Cerebellum (tissue), 5 donors: ENCODE results near the gene FBXO10.

GRCh38 chr9:37029565-37030082, 4.4 kb downstream of the PAX5 start:
- PRO-cap, 3 experiments: no peak in any of the 3 experiments
- RAMPAGE, long total RNA: no peak

- PRO-cap, 3 experiments: no peak in any of the 3 experiments
- RAMPAGE, long total RNA: no peak
These were observed 76.8 kb downstream of the ZCCHC7 start for GRCh38 chr9:37197146-37197552.

GRCh38 chr9:37293611-37293999, 128.9 kb upstream of the GRHPR start:
- PRO-cap, 3 experiments: no peak in any of the 3 experiments
- RAMPAGE, long total RNA: no peak

- PRO-cap, 3 experiments: no peak in any of the 3 experiments
- RAMPAGE, long total RNA: no peak
These were observed 38.1 kb upstream of the GRHPR start for GRCh38 chr9:37384325-37384808.

DNA sequence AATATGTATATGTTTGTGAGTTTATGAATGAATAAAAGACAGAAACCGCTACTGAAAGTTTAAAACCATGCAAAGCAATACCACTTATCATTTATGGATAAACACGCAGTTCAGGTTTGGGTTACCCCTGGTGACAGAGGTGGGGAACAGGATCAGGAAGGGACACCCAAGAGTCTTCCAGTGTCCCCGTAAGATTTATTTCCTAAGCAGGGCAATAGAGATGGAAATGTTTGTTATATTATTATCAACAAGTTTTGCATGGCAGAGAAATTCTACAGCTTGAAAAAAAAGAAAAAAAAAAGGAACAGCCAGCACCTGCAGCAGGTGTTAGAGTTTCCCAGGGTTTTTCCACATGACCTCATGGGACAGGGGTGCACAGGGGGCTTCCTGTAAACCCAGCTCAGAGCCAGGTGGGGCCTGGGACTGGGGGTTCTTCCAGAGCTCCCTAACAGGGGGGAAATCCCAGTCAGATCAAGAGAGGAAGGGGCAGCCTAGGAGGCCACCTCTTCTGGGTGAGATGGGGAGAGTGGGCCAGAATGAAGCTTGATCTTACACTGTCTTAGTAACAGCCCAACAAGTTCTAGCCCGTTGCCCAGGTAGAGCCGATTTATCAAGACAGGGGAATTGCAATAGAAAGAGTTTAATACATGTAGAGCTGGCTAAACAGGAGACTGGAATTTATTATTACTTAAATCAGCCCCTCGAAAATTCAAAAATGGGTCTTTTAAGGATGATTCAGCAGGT, 19.5 kb upstream of the GRHPR start:
- PRO-cap, 3 experiments: no peak in any of the 3 experiments
- RAMPAGE, long total RNA: no peak

GRCh38 chr9:37424117-37424510, 1.6 kb downstream of the GRHPR start:
- PRO-cap, 3 experiments: no peak in any of the 3 experiments
- RAMPAGE, long total RNA: no peak

DNA sequence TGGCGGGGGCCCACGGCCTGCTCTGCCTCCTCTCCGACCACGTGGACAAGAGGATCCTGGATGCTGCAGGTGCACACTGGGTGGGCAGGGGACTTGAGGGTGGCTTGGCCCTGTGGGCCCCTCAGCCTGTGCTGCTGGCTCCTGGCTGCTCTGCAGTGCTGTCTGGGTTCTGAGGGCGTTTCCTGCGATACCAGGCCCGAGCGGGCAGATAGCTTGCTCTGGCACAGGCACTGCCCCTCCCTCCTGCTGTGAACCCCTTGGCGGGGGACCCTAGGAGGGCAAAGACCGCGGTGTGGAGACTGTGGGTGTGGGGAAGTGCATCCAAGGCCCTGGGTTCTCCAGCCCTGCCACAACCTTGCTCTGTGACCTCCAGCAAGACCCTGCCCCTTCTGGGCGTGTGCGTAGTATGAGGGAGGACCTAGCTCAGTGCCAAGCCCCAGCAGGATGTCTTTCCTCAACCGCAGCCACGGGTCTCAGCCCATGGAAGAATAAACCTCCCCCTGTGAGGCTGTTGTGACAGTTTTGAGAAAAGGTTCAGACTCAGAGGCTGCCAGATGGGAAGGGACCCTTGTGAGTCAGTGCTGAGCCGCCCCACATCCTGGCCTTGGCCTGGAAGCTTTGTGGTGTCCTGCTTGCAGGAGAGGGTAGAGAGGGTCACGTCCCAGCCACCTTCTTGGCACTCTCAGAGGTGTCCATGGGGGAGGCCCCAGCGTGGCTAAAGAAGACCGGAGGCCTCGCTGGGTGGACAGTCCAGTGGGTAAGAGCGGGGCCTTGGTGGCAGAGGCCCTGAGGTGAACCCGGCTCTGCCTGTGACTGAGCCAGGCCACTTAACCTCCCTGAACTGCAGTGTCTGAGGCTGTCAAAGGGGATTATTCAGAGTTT, 2.7 kb downstream of the GRHPR start:
- PRO-cap, 3 experiments: no peak in any of the 3 experiments
- RAMPAGE, long total RNA: no peak

- PRO-cap, 3 experiments: no peak in any of the 3 experiments
- RAMPAGE, long total RNA: no peak
These were observed 8.2 kb downstream of the GRHPR start for GRCh38 chr9:37430444-37431253.

DNA sequence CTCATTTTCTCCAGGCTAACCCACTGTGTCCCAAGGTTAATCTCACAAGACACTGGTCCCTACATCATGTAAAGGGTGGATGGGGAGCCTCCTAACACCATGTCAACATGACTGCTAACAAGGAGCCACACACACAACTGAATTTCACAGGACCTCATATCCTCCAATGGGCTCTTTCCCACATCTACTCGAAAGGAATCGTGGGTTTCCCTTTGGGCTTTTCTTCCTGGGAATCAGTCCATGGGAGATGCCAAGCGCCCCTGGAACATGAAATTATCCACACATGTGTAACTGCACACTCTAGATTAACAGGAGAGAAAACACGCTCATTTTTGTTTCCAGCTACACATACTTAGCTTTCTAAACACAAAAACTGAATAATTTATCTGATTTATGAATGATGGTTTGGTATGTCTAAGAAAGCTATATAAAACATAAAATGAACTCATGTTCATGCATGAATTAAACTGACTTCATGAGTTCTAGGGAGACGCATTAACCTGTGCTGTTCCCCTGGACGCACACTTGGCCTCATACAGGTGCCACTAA, 16.2 kb downstream of the GRHPR start:
- PRO-cap, 3 experiments: no peak in any of the 3 experiments
- RAMPAGE, long total RNA: no peak

DNA sequence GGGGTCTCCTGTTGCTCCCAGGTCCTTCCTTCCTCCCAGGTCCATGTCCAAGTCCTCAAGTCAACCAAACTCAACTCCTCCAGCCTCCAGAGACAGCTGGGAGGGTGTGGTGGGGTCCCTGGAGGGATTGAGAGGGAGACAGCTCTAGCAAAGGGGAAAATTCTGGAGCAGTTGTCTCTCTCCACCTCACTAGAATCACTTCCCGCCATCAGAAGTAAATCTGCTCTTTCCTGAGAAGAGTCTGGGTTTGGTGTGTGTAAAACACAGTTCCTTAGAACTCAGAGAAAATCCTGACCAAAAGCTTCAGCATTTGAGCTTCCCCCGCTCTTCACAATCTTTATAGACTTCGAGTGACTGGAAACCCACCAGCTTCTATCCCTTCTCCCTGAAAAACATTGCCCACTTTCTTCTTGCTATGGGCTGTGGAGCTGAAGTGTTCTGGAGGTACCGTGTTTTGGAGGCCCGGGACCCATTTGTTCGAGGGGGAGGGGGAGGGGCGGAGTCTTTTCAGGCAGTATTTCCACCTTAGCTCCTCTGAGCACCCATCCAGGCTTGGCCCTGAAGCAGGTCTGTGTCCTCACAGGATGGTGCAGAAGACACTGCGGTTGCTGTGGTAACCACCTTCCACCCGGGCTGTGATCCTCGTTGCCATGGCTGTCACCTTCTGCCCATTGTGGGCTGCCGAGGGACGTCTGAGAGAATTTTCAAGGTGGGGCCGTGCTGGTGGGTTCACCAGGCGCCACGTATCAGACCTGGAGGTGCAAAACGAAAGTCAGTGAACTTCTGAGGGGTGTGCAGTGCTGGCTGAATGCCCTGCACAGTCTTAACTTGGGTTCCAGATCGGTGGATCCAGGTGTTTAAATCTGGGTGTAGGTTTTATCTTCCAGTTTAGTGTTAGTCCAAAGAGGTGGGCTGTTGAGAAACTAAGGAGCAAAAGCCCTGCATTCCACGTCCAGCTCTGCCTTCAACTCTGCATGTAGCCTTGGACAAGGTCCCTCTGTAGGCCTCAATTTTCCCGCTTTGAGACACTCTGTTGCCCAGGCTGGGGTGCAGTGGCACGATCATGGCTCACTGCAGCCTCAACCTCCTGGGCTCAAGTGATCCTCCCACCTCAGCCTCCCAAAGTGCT, 26.6 kb downstream of the POLR1E start:
- PRO-cap, 3 experiments: no peak in any of the 3 experiments
- RAMPAGE, long total RNA: no peak

DNA sequence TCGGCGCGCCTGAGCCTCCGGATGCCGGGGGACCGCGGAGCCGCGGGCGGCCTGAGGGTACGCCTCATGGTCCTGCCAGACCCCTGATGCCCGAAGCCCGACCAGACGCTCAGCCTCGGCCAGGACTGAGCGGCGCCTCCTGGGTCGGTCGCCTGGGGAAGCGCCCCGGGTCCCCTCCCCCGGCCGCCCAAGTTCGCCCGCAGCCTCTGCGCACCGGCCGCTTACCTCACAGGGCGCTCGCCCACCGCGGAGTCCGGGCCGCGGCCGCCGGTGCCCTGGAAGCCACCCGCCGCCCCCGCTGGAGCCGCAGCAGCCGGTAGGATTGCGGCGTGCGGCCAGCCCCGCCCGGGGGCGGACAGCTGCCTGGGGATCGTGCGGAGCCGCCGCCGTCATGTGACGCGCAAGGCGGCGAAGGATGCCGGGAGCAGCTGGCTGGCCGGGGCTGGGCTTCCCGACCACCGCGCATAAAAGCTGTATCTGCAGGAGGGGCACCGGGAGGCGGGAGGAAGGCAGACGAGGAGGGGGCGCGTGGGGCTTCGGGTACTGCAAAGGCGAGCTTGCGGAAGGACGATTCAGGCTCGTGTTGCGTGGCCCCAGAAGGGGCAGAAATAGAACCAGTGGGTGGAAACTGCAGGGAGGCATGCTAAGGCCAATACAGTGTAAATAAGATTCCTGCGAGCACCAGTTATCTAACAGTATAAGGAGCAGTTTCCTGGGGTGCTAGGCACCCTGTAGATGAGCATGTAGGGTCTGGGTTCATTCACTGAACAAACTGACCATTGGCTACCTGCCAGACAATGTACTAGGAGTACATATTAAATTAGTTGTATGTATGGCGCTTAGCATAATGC, at the start of gene FBXO10:
FBXO10 (minus strand) TSS at position 395 of the 851 bp plus-strand sequence.
- PRO-cap, 3 experiments: peak in 3 of 3 experiments; most common plus-strand start position 403 of the sequence (in 2); most common minus-strand start position 253 of the sequence (in 1)
- RAMPAGE, long total RNA: no peak

DNA sequence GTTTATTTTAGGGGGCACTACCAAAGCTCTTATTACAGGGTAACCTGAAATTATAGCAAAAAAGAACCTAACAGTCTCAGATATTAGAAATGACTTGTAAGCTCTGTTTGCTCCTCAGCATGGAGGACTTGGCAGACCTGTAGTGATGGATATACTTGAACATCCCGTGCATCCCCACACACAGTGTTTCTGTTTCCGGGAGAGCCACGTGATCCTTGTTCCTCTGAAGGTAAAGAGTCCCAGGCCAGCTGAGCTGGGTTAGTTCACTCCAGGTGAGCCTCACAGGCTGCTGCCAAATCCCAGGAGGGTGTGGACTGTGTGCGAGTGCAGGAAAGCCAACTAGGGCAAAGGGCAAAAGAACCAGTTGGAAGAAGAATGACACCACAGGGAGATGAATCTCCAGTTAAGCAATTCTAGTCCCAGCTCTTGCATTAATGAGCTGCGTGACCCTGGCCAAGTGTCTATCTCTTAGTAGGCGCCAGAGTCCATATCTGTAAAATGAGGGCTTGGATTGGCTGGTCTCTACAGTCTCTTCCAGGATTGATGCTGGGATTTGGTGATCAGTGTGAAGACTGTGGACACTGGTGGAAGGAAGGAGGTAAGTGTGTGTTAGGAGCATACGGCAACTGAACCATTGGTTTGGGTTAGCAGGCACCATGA, 10.5 kb upstream of the TOMM5 start:
- PRO-cap, 3 experiments: no peak in any of the 3 experiments
- RAMPAGE, long total RNA: no peak

DNA sequence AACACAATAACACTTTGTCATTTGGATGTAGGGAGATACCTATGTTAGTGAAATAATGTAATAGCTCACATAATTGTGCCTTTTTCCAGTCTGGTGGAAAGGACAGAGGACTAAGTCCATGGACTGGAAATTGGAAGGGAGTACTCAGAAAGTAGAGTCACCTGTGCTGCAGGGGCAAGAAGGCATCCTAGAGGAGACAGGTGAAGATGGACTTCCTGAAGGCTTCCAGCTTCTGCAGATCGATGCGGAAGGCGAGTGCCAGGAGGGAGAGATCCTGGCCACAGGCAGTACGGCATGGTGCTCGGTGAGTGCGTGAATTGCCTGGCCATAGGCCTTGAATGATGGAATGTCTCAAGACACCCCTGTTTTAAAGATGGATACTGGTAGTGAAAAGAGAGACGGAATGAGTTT, 8.2 kb downstream of the TRMT10B start:
- PRO-cap, 3 experiments: no peak in any of the 3 experiments
- RAMPAGE, long total RNA: no peak

- PRO-cap, 3 experiments: no peak in any of the 3 experiments
- RAMPAGE, long total RNA: no peak
These were observed 9.2 kb downstream of the EXOSC3 start for GRCh38 chr9:37775162-37776507.

DNA sequence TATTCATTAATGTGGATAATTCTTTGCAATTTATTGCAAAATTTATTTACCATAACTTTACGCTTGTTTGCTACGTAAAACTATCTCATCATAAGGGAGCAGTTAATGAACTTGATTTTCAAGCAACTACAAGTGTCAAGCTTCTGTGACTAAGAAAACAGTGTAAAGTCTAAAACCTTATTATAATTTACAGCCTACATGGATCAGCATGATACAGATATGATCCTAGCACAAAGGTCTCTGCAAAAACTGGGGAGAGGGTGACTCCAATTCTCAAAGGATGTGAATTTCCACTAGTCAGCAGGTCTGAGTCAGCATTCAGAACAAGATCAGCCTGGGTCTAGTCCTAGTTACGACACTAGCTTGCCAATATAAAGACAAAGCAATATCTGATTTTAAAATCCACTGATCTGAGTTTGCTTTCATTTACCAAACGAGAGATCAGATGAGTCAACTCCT, 1.3 kb downstream of the SLC25A51 start:
- PRO-cap, 3 experiments: no peak in any of the 3 experiments
- RAMPAGE, long total RNA: no peak

GRCh38 chr9:38063912-38064650, 4.9 kb downstream of the SHB start:
- PRO-cap, 3 experiments: no peak in any of the 3 experiments
- RAMPAGE, long total RNA: no peak

DNA sequence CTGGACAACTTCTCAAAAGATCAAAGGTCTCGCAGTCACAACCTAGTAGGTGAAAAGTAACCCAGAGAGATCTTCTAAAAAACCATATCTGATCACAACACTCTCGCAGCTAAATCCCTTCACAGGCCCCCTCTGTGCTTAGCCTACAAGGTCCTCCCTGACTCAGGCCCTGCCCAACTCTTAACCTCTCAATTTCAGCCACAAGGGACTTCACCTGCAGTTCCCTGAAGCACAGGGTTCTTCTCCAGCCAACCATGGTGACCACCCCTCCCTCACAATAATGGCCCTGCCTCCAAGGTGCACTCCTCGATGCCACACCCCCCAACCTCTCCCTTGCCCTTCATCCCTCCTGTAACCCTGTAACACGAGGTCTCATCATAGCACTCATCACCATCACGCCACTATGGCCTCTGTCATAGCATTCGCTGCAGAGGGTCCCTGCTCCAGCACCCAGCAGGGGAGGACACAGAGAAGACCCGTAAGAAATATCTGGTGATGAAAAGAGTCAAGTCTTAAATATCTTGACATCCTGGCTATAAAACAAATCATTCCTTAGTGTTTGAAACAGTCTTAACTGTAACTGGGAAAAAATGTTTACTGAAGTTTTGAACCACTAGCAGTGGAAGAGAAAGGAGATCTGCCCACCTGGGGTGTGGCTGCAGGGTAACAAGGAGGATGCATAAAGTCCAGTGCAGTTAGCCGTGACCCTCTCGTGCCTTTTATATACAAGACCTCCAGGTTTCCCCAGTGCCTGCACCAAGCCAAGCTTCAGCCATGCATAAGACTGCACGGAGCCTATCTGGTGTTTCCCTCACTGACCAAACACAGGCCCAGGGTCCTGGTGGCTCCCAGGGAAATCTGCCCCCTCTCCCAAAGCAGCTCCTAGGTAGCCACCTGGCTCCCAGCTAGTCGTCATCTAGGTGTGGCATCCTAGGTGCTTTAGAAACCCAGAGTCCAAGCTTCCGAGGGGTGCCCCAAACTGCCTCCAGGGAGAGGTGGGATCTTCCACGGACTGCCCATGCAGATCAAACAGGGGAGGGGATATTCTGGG, 3.1 kb downstream of the SHB start:
- PRO-cap, 3 experiments: no peak in any of the 3 experiments
- RAMPAGE, long total RNA: no peak

DNA sequence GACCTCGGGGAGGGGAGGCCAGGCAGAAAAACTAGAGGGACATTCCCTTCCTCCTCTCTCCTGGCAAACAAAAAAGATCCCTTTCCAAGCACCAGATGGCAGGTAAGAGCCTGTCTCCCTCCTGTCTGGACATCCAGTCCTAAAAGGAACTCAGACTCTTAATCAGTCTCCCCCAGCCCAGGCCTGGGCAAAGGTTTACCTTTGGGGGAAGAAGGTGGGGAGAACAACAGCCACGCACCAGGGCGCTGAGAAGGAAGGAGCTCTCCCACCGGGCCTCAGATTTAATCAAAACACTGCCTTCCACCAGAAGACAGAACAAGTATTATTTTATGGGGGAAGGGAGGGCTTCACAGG, 2.4 kb downstream of the SHB start:
- PRO-cap, 3 experiments: no peak in any of the 3 experiments
- RAMPAGE, long total RNA: no peak

- PRO-cap, 3 experiments: no peak in any of the 3 experiments
- RAMPAGE, long total RNA: no peak
These were observed 101.7 kb upstream of the SHB start for GRCh38 chr9:38170675-38171217.

DNA sequence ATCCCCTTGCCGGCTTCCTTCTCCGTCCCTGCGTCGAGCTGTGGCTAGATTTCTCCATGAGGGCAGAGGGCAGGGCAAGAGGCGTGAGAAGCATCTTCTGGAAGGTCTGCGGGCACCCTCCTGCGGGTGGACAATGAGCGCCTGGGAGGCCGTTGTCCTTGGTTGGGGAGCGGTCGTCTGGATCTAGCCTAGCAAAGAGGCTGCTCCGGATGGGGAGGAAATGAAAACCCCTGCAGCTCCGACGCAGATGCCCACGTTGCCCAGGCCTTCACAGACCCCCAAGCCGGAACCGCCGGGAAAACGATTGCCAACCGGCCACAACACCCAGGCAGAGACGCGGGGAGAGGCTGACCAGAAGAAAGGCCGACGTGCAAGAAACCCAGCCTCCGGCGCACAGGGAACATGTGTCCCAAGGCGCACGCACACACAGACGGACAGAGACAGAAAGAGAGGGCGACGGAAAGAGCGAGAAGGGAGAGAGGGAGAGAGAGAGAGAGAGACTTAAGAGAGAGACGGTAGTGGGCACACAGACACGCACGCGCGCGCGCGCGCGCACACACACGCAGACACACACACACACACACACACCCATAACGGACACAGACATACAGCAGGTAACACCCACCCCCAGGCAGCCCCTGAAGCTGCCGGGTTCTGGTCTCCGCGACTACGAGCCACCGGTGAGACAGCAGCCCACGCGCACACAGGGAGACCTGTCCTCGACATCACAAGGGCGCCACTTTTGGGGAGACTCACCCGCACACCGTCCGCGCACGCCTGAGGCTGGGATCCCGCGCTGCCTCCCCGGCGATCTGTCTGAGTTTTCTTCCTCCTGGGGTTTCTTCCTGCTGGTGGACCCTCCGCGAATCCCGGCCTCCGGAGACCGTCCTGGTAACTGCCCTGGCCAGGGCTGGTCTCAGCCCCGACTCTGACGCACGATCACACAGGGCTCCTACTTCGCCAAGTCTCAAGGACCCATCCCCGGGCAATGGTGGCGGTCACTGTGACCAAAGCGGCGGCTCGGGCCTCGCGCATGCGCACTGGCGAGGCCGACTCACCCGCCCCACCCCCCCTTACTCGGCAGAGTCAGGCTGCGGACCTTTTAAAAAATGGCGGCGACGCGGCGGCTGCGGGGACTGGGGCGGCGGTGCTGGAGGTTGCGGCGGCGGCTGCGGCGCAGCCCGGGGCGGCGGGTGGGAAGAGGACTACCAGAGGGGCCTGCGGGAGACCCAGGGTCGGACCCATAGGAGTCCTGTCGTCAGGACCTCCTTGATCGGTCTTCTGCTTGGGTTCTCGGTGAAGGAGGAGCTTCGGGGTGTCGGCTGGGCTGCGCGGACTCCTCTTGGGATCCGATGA, 750.6 kb downstream of the SPATA31A1 start:
- PRO-cap, 3 experiments: peak in 1 of 3 experiments; most common plus-strand start position 1,100 of the sequence (in 1)
- RAMPAGE, long total RNA: no peak